NALM6 (cell line): ENCODE measurements around a stretch of chr7.

- PRO-cap = no peak
Observed at GRCh38 chr7:131018525-131019110, 284.6 kb upstream of the KLF14 start.

DNA sequence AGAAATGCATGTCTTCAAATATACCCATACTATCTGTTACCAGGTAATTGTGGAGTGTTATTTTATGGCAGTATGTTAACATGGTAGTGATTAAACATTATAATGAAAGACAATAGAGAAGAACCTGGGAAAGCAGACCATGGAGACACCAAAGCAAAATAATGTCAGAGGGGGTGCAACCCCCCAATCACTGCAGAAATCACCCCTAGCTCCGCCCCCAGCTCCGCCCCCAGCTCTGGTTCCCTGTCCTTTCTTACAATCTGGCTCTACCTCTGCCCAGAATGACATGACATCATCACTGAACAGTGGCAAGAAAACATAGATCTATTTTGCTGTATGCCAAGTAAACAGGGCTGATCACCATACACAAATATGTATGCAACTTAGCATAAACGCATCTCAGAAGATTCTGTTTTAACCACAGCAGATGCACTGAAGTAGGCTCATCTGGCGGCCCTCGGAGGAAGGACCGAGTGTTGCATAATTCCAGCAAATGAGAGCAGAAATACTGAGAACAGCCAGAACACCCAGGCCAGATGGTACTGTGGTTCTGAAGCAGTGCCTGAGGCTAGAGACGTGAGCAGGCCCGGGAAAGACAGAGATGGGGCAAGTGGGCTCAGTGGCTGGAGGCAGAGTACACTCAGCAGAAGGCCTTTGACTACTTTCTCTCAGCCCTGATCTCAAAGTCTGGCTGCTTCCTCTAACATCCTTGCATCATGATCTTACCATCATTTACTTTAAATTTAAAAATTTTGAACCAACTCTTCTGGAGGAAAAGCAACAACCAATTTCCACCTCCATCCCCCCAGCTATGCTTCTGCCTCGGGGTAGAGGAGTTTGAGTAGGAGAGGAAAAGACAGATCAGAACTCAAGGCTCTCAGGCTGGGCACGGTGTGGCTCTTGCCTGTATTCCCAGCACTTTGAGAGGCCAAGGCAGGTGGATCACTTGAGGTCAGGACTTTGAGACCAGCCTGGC lies 293.4 kb upstream of the KLF14 start:
- PRO-cap = no peak

- PRO-cap = no peak
Observed at GRCh38 chr7:131028287-131028673, 294.3 kb upstream of the KLF14 start.

GRCh38 chr7:131031262-131032062 lies 296.2 kb upstream of the MKLN1 start:
- PRO-cap = no peak

- PRO-cap = no peak
Observed at GRCh38 chr7:131047880-131048481, 279.7 kb upstream of the MKLN1 start.

DNA sequence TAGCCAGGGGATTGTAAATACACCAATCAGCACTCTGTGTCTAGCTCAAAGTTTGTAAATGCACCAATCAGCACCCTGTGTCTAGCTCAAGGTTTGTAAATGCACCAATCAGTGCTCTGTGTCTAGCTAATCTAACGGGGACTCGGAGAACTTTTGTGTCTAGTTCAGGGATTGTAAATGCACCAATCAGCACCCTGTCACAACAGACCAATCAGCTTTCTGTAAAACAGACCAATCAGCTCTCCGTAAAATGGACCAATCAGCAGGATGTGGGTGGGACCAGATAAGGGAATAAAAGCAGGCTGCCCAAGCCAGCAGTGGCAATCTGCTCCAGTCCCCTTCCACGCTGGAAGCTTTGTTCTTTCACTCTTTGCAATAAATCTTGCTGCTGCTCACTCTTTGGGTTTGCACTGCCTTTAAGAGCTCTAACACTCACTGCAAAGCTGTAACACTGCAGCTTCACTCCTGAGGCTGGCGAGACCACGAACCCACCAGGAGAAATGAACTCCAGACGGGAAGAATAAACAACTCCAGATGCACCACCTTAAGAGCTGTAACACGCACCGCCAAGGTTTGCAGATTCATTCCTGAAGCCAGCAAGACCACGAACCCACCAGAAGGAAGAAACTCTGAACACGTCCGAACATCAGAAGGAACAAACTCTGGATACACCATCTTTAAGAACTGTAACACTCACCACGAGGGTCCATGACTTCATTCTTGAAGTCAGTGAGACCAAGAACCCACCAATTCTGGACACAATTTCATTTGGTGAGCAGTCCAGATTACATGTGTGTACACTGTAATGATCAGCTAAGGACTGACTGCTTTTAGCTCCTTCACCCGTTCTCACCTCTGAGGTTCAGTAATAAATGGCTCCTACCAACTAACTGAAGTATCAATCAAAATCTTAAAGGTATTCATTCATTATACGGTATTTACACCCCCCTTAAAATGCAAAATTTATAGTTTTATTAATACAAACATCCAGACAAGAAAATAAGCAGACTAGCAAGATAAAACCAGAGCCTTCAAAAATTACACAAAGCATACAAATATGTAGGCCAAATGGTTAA lies 267.9 kb upstream of the MKLN1 start:
- PRO-cap = no peak

DNA sequence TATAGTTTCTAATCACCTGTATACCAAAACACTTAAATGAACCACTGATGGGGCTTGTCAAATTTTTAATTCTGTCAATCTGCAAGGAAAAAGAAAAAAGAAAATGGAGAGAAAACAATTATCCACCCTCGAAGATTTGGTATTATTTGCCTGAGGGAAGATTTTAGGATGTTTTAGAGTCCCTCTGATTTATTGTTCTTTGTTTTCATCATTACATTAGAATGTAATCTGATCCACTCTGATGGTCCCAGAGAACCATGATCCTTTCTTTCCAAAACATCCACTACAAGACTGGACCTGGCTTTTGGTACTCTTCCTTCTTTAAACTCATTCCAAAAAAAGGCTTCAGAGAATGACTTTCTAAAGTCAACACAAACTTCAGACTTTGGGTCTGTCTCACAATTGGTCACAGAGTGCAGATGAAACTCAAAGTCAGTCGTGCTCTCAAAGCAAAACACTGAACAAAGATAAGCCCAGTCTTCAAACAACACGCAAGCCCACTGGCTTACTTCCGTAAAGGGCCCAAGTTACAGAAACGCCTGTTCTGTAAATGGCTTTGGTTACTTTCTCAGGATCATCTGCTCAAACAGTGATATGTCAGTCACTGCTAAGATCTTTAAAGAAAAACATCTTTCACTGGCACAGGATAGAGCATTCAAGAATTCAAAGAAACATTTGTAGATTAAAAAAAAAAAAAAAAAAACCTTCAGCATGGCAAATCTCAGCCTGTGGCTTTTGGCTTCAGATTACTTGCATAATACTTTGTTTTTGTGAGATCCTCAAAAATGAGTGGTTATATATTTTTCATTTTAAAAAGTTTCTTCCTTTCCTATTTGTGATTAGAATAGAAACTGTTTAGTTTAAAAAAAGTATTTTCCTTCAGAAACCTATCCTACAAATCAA lies 250.9 kb upstream of the MKLN1 start:
- PRO-cap = no peak

- PRO-cap = no peak
Observed at GRCh38 chr7:131078764-131080099, 248.4 kb upstream of the MKLN1 start.

DNA sequence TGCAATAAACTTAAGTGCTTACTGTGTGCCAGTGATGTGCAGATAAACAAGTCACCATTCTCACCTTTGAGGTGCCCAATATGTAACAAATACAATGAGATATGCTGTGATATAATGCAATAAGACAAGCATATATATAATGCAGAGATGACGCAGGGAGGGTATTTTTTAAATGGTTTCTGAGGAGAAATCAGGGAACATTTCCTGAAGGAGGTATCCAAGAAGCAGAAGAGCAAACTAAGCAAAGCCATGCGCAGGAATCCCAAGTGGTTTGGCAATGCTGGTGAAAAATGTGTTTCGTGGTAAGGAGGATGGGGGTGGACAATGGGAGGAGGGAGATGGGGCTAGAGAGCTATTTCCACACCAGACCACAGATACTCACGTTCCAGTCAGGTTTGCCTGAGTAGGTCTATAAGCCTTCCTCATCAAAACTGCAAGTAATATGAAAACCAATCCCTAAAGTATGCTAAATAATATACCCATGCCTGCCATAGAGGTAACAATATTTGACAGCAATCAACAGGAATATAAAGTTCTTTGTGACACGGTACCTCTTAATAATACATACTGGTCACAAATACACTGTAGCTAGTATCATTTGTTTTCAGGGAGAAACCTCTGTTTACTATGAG lies 223.7 kb upstream of the MKLN1 start:
- PRO-cap = no peak

GRCh38 chr7:131272972-131273448 lies 54.7 kb upstream of the MKLN1 start:
- PRO-cap = no peak

DNA sequence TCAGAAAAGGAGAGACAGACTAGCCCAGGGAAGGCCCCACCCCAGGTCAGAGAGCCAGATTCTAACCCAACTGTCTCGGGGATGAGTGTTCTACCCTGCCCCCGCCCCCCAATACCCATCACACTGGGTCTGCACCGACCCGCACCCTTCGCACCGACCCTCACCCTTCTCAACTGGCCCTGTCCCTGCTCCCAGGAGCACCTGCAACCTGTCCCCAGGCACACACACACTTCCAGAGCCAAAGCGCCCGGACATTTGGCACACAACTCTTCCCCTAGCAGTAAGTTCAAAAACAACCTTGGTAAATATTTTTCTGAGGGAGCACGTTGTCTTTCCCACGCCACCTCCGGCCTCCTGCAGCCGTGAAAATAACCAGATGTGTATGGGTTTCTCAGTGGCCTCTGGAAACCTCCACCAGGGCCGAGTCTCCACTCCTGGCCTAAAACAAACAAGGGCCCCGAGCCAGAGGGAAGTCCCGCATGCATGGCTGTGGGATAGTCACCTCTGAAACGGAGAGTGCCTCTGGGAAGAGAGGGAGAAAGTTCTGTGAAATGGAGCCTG lies 16.0 kb downstream of the PODXL start:
- PRO-cap = no peak

GRCh38 chr7:131556711-131557419 lies 437 bp upstream of the PODXL start:
- PRO-cap = bidirectional peak, plus-strand start at chr7:131556801, minus-strand start at chr7:131556637

GRCh38 chr7:131604732-131605186 lies 48.3 kb upstream of the PODXL start:
- PRO-cap = no peak

GRCh38 chr7:132431239-132431709 lies 145.0 kb downstream of the PLXNA4 start:
- PRO-cap = no peak

DNA sequence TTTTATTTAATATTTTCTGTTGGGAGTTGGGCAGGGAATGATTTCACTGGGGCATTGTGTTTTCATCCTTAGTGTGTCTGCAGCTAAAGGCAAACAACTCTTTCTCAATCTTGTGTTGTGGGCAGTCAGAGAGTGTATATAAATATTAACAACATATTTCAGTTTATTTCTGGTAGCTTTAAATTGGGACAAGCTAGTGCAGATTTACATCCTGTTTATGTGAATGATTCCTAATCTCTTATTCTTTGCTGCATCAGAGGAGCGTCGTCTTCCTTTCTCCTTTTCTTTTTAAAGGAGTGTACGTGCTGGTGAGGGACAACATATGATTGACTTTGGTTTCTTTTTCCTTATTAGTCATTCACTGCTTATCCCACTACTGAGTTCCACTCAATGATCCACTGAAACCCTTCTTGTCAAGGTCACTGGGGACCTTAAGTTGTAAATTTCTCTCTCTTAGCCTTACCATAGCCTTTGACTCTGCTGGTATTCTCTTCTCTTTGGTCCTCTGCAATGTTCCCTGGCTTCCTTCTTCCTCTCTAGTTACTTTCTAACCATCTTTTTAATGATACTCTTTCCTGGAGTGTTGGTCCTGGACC lies 116.2 kb downstream of the EXOC4 start:
- PRO-cap = no peak

DNA sequence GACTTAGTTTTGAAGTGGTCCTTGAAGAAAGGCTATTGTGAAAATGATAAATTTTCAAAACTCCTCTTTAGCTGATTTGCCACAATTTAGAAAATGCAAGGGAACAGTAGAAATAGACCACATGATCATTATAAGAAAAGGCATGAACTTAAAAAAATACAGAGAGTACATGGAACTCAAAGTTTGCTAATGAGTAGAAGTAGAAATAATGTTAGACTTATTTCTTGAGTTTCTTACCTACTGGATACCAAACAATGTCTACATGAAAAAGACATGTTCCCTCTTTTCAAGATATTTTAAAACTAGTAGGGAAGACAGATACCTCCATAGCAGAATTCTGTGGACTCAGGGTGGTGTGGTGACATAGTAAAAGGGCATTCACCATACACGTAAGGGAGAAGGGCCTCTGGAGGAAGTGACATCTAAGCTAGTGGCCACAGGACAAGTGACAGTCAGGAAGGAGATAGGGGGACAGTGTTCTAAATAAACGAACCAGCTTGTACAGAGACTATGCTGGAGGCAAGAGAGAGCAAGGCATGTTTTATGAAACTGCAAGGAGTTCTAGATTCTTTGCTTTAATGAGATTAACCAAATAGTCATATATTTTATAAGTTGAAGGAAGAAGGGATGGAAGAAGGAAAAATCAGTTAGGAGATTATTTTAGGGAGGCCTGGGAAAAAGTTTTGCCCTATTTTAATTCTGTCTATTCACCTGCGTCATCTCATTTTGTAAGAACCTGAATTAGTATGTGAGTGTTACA lies 321.7 kb upstream of the LRGUK start:
- PRO-cap = no peak

DNA sequence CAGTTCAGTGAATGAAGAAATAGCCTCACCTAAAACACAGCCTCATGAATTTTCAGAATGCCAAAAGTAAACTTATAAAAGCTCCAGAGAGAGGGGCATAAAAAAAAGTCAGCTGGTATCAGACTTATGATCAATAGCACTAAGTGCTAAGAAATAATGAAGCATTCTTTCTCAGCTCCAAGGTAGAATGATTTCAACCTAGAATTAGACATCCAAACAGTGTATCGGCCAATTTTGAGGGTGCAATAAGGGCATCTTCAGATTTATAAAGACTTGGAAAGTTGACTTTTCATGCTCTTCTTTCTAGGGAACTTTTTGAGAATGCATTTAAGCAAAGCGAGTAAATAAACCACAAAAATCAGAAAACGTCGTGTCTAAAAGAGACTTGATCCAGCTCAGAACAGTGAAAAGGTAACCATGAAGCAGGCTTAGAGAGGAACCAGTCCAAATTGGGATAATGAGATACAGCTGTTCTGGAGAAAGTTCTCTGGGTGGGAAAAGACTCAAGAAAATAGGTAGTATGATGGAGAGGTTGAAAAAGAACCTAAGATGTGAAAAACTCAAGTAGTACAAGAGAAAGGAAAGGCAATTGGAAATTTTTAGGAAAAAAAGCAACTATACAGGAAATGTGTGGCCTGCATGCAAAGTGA lies 93.3 kb upstream of the LRGUK start:
- PRO-cap = no peak

DNA sequence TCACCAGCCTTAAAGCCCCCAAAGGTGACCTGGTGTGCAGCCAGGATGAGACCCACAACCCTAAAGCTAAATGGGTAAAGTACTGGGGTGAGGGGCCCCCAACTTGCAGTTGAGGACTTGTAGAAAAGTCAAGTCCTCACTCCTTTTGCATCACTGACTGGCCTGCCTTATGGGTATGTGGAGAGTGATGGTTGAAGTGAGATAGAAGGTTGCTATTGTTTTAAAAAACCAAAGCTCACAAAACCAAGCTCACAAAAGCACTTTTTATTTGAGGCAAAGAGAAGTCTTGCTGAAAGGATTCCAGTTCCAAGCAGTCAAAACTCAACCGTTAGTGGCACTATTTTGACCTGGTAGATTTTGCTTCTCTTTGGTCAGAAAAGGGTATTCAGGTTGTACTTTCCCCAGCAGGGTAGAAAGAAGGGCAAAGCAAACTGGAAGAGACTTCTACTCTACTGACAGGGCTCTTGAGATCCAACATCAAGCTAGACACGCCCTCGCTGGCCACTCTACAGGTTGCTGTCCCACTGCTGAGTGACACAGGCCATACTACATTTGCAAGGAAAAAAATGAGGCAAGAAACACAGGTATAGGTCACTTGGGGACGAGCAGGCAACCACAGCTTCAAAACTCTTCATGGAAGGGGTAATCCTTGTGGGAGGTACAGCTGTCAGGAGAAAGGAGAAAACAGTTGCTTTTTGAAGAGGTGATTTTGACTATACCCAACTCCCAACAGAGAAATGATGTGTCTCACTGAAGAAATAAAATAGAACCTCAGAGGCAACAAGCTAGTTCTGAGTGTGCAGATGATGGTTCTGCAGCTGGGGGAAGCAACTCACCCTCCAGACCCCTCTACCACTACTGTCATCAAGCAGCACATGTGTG lies 16.6 kb downstream of the AKR1B1 start:
- PRO-cap = no peak

DNA sequence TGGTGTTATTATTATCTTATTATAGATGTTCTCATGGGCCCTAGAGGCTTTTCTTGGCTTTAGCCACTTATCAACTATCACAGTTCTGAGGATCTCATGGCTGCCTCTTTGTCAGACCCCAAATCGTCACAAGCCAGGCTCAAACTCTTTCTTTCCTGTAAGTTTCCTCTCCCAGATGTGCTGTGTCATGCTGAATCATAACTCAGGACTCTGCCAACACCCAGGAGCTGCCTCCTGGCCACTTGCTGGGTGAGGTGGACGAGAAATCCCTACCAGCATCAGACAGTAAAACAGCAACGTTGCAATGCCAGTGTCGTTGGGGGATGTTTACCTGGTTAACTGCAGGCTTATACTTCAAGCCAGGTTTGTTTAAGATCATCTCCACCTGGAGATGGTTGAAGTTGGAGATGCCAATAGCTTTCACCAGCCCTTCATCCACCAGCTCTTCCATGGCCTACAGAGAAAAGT lies 10.2 kb downstream of the AKR1B1 start:
- PRO-cap = no peak

DNA sequence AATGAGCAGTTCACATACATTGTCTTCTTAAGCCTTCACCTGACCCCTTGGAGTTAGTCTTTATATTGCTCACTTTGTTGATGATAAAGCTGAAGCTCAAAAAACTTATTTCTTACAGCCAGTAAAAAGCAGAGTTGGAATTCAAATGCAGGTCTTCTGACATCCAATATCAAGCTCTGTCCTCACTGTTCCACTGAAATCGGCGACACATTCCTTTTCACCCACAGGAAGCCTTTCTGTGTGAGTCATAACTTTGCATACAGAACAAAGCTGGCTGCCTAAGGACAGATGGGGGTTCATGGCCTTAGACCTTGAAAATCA lies 21.8 kb upstream of the AKR1B1 start:
- PRO-cap = no peak